Cardiac ventricle fibroblast (primary cell): ENCODE data around the genes MDH1, UGP2 and PELI1.

- RAMPAGE, long total RNA: no peak
Observed at GRCh38 chr2:60479384-60479986, 74.0 kb downstream of the BCL11A start.

- RAMPAGE, long total RNA: no peak
Observed at GRCh38 chr2:60531762-60532359, 21.6 kb downstream of the BCL11A start.

- RAMPAGE, long total RNA: no peak
Observed at GRCh38 chr2:60898521-60898920, 17.1 kb downstream of the REL start.

DNA sequence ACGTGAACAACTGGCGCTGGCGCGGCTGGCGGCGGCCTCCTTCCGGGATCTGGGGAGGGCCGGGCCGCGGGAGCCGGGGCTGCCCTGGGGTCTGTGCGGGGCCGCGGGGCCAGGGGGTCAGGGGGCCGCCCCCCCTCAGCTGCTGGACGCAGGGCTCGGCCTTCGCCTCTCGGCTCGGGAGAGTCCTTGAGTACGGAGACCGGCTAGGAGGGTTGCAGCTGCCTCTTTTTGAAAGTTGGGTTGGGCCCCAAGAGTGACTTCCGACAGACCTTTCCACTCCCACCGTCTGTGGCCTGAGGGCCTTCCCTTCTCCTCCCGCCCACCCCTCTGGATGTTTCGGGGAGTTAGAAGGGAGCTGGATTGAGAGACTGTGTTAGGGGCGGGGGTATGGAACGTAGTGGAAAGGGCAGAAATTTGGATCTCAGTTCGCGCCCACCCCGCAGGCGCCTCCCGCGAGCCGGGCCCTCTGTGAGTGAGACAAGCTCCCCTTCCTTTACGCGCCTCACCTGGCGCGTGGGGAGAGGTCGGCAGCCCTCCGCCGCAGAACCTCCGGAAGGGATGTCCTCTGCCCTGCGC, 15.7 kb downstream of the C2orf74 start:
- RAMPAGE, long total RNA: no peak

DNA sequence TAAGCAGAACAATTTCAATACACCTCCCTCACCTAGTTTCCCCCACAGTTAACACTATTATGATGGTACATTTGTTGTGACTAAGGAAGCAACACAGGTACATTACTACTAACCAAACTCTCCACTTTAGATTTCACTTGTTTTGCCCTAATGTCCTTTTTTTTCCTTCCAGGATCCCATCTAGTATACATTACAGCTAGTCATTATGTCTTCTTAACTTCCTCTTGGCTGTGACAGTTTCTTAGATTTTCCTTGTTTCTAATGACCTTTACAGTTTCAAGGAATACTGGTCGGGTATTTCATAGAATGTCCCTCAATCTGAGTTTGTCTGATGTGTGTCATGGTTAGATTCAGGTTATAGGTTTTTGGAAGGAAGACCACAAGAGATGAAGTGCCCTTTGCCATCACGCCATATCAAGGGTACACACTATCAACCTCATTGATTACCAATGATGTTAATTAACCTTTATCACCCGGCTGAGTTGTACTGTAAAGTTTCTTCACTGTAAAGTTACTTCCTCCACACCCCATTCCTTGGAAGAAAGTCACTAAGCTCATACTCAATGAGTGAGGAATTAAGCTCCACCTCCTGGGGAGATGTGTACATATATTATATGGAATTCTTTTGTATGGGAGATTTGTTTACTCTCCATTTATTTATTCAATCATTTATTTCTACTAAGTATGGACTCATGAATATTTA, 56.6 kb downstream of the C2orf74 start:
- RAMPAGE, long total RNA: no peak

DNA sequence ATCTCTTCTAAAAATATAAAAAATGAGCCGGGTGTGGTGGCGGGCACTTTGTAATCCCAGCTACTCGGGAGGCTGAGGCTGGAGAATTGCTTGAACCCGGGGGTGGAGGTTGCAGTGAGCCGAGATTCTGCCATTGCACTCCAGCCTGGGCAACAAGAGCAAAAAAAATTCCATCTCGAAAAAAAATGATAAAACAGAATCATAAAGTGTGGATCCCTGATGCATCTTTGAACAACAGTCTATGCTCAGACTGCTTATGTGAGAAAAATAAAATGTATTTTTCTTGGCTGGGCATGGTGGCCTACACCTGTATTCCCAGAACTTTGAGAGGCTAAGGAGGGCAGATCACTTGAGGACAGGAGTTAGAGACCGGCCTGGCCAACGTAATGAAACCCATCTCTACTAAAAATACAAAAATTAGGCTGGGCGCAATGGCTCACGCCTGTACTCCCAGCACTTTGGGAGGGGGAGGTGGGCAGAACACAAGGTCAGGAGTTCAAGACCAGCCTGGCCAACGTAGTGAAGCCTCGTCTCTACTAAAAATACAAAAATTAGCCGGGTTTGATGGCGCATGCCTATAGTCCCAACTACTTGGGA, 3.3 kb upstream of the USP34 start:
- RAMPAGE, long total RNA: no peak

GRCh38 chr2:61526253-61526789, 11.8 kb downstream of the XPO1 start:
- RAMPAGE, long total RNA: no peak

GRCh38 chr2:62189800-62190227, 6.1 kb upstream of the B3GNT2 start:
- RAMPAGE, long total RNA: no peak

GRCh38 chr2:62305548-62305989, 109.7 kb downstream of the B3GNT2 start:
- RAMPAGE, long total RNA: no peak

DNA sequence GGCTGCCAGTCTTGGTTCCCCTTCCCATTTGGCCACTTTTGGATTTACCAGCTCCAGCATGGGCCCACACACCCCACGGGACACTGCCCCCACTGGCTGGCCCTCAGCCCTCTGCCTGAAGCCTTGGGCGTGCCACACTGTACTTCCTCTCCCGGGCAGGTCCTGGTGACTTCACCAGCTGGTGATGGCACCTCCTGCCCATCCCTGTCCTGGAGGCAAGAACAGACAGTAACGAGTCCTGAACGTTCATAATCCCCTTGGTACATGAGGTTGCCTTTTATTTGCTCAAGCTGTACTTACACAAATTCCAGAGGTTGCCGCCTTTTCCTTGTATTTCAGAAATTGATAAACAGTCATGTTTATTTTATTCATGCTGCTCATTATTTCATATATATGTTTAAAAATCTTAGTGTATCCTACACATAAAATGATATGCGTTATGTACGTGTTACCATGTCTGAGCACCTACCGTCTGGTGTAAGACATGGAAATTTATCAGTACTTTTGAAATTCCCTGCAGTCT, 81.0 kb downstream of the TMEM17 start:
- RAMPAGE, long total RNA: no peak

- RAMPAGE, long total RNA: no peak
Observed at GRCh38 chr2:62711203-62712453, 6.1 kb downstream of the EHBP1 start.

- RAMPAGE, long total RNA: no peak
Observed at GRCh38 chr2:62955391-62955695, 95.3 kb upstream of the OTX1 start.

DNA sequence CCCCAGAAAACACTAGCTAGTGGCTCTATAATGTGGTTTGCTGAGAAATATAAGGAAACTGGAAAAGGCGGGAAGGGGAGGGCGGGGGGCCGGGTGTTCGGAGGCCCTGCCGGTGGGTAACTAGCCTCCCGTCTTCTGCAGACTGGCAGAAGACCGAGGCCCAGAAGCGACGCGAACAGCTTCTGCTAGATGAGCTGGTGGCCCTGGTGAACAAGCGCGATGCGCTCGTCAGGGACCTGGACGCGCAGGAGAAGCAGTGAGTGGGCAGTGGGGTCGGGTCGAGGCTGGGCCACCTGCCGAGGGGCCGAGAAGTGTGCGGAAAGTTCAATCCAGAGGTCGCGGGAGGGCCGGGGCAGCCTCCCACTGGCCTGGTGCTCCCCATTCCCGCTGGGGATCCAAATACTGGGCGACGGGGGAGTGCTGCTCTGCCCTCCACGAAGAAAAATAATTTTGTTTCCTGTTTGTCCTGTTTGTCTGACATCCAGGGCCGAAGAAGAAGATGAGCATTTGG, 5.7 kb upstream of the OTX1 start:
- RAMPAGE, long total RNA: no peak

DNA sequence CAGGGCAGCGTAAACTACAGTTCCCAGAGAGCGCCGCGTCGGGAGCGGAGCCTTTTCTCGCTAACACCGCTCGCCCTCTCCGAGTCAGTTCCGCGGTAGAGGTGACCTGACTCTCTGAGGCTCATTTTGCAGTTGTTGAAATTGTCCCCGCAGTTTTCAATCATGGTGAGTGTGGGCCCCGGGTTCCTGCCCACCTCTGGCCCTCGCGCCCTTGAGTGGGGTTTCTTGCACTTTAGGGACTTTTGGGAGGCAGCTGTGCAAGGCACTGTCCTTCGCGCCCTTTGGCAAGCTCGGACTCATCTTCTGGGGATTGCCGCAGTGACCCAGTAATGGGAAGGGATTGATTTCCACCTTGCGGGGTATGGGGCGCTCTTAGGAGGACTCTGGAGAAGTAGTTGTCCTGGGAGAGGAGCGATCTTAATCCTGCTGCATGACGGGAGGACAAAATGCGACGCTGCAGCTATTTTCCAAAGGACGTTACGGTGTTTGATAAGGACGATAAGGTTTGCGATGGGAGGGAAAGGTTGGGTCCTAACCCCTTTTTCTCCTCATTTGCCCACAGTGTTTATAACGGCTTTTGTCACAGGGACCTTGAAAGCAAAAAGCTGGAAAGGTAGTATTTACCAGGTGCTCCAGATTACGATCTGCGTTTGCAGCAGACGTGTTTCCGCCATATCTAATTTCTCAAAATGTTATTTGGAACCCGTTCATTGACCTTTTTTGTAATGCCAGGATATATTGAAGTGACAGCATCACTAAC, at the start of gene MDH1:
Gene MDH1 (plus strand): TSS at position 82 of the 760 bp plus-strand sequence.
- RAMPAGE, long total RNA: start-site peak on the plus strand centred at position 101 of the sequence, 48 bp wide, 426 and 58 reads in 2 replicates

- RAMPAGE, long total RNA: no peak
Observed at GRCh38 chr2:63841475-63842030, at the start of gene UGP2. Gene UGP2, plus strand, starts transcription at chr2:63841896.

DNA sequence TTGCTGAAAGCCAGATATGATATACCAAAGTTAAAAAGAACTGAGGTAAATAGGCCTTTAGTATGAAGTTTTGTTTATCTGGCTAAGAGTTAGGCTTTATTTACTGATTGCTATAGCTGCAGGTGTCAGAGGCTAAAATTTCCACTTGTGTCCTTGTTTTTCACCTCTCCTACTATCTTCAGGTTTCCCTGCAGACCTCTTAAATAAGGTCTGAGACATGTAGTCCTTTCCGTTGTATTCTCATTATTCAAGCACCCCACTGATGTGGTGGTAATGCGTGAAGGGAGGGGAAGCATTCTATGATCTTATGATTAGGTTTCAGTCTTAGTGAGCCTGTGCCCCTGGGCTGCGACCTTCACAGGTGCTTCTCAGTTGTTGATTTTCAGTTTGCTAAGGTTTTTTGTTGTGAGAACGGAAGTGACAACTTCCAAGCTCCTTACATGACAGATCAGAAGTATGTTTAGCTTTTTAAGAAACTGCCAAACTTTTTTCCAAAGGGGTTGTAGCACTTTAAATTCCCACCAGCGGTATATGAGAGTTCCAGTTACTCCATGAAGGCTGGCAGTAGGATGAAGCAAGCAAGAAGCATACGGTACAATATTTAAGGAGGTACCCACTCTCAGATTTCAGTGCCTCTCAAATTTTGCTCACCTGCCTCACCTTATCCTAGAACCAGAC, 41.3 kb downstream of the VPS54 start:
- RAMPAGE, long total RNA: no peak

DNA sequence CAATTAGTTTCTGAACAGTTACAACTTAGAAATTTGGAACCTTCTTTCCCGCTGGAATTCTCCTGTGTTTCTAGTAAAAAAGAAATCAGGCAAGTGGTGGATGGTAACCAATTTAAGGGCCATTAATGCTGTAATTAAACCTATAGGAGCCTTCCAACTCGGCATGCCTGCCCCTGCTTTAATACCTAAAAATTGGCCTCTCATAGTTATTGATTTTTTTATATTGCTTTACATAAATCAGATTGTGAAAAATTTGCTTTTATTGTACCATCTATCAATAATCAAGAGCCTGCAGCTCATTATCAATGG, 26.7 kb downstream of the VPS54 start:
- RAMPAGE, long total RNA: no peak

GRCh38 chr2:64093434-64093873, 50.8 kb downstream of the PELI1 start:
- RAMPAGE, long total RNA: no peak

GRCh38 chr2:64105493-64106535, 38.4 kb downstream of the PELI1 start:
- RAMPAGE, long total RNA: no peak

DNA sequence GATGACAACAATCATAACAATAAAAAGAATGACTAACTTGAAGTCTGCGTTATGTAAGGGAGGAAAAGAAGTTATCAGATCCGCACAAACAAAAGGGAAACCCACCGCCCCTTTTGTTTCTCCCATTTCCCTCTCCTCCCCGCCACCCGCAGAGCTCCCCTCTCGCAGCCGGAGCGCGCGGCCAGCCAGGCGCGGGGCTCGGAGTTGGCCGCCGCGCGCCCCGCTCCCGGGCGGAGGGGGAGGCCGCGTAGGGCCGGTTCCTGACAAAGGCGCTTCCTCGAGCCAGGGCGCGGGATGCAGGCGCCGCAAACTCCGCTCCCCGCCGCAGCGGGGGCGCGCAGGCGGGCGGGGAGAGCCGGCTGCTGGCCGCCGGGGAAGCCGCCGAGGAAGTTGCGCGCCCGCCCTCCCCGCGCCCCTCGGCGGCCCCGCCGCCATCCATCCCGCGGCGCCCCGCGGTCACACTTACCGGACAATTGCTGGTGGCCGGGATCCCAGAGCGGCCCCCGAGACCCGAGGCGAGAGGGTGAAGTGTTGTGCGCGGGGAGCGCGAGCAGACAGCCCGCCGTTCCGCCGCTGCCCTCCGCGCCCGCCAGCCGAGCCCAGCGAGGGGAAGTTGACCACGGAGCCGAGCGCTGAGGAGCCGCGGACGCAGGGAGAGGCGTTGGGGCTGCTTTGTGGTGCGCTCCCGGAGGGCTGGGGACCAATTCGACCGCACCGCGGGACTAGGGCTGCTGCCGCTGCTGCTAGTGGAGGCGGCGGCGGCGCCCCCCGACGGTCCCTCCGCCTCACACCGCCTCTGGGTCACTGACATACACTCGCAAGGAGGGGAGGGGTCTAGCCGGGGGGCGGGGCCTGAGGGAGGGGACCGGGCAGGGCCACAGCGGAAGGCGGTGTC, at the start of gene PELI1:
Gene PELI1 (minus strand): TSS at position 806 of the 895 bp plus-strand sequence.
- RAMPAGE, long total RNA: no peak